Metastatic Liver Carcinoma in the Adrenal Gland (tissue), 2 donors: Measurements from ENCODE around the gene PPIE.

GRCh38 chr1:39152724-39153288 lies 51.7 kb upstream of the MACF1 start:
- PRO-cap, 2 experiments = no peak in any of the 2 experiments

- PRO-cap, 2 experiments = no peak in any of the 2 experiments
Observed at GRCh38 chr1:39153948-39154568, 50.4 kb upstream of the MACF1 start.

- PRO-cap, 2 experiments = no peak in any of the 2 experiments
Observed at GRCh38 chr1:39183621-39184415, 20.7 kb upstream of the MACF1 start.

DNA sequence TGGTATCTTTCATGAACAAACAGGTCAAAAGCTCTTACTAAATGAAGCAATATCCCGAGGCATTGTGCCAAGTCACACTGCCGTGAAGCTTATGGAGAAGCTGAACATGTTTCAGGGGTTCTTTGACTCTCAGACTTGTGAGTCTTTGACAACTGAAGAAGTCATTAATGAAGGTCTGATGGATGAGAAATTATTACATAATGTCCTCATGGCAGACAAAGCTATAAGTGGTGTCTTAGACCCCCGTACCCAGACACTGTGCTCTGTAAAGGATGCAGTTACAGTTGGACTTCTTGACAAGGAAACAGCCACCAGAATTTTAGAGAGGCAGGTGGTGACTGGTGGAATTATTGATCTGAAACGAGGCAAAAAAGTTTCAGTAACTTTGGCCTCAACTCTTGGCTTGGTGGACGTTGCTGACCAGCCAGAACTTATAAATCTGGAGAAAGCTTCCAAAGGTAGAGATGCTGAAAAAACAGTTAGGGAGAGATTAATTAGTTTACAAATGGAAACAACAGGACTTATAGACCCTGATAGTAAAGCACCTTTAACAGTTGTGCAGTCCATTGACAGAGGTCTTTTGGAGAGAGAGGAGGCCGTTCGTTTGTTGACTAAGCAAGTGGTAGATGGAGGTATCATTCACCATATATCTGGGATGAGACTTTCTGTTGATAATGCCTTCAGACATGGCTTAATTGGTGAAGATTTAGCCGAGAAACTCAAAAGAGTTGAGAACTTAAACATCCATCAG lies 129.2 kb downstream of the MACF1 start:
- PRO-cap, 2 experiments = no peak in any of the 2 experiments

DNA sequence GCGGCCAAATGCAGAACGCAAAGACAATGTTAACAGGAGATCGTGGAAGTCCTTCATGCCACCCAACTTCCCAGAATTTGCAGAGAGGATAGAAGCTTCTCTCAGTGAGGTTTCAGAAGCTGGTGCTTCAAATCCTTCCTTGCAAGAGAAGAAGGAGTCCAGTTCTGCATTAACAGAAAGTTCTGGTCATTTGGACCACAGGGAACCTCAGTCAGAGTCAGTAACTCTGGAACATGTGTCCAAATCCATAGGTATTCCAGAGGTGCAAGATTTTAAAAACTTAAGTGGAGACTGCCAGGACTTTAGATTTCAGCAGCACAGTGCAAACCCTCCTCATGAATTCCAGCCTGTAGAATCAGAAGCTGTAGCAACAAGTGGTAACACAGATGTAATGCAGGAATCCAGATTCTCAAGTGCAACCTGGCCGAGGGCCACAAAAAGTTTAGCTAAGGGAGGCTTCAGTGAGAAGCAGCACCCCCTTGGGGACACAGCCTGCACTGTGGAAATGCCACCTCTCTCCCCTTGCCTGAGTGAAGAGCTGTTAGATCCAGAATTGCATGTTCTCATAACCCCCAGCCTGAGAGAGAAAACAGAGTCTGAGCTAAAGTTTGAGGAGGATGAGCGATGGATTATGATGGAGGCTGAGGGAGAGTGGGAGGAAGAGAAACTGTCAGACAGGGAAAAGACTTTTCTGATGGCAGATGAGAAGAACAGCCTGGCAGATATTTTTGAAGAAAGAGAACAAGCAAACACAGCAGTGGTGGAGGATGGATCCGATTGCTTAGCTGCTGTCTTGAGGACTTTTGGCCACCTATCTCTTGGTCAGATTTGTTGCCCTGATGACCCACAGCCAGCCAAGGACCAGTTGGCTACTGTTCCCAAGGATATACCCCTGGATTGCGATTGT lies 80.6 kb upstream of the BMP8A start:
- PRO-cap, 2 experiments = no peak in any of the 2 experiments

DNA sequence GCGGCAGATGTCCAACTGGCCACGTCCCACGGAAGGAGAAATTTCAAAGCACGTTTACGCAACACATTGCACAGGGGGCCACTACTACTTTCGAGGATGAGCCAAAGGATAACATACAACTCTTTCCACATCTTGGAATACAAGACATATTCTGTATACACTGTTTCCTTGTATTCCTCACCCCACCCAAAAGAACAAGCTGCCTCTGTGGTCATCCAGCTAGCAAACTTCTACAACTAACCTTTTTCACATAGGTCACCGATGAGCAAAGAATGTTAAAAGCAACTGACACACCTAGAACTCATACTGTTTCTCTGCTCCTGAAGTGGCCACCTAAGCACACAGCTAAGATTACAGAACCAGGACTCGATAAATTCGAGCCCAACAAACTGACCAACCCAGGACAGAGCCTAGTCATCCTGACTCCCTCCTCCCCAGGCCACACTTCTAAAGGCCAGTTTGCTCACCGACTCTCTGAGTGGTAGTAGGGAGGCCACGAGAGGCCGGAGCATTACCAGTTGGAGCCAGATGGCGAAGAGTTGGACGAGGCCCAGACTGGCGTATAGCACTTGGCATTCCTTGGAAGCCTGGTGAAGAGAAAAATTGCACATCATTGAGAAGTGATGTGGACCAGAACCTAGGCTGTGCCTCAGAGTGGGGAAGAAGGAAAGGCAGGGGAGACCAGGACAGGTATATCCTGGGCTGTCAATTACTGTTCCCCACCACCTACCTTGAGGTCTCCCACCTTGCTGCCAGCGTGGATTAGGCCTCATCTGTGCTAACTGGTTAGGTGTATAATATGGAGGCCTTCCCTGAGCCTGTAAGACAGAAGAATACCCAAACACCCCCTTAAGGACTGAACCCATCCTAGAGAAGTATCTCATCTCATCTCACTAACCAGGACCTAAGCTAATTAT lies 12.4 kb downstream of the PABPC4 start:
- PRO-cap, 2 experiments = no peak in any of the 2 experiments

- PRO-cap, 2 experiments = no peak in any of the 2 experiments
Observed at GRCh38 chr1:39568585-39569273, 7.9 kb downstream of the PABPC4 start.

DNA sequence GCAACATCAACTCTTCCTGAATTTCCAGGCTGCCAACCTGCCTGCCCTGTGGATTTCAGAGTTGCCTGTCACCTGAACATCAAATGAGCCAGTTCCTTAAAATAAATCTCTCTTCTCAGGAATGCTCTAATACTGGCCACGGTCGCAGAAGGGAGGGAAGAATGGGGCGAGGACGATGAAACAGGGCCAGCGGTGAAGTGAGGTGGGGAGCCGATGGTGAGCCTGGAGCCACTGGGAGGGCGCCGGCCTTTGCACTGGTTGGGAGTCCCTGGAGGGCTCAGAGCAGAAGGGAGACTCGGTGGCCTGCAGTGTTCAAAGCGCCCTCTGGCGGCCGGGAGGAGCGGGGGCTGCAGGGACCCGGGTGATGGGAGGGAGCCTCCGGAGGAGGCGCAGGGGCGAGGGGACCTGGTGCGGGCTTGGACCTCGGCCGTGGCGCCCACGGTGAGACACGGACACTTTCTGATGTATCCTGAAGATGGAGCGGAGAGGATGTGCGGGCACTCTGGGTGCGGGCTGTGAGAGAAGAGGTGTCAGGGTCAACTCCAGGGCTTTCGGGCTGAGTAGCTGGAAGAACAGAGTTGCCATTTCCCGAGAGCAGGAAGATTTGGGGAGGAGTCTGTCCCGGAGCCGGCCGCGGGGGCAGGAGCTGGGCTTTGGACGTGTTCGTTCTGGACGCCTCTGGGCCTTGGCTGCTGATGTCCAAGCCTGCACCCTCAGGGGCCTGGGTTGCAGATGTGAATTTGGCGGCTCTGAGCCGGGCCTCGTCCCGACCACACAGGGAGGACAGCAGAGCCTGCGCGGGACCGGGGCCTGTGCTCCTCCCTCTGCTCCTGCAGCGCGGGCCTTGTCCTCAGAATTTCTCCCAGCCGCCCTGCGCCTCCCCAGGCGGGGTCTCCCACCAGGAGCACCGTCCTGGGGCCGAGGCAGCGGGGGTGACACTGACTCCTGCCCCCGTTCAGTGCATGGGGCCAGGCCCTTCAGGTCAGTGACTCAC lies 29.7 kb downstream of the HEYL start:
- PRO-cap, 2 experiments = no peak in any of the 2 experiments

DNA sequence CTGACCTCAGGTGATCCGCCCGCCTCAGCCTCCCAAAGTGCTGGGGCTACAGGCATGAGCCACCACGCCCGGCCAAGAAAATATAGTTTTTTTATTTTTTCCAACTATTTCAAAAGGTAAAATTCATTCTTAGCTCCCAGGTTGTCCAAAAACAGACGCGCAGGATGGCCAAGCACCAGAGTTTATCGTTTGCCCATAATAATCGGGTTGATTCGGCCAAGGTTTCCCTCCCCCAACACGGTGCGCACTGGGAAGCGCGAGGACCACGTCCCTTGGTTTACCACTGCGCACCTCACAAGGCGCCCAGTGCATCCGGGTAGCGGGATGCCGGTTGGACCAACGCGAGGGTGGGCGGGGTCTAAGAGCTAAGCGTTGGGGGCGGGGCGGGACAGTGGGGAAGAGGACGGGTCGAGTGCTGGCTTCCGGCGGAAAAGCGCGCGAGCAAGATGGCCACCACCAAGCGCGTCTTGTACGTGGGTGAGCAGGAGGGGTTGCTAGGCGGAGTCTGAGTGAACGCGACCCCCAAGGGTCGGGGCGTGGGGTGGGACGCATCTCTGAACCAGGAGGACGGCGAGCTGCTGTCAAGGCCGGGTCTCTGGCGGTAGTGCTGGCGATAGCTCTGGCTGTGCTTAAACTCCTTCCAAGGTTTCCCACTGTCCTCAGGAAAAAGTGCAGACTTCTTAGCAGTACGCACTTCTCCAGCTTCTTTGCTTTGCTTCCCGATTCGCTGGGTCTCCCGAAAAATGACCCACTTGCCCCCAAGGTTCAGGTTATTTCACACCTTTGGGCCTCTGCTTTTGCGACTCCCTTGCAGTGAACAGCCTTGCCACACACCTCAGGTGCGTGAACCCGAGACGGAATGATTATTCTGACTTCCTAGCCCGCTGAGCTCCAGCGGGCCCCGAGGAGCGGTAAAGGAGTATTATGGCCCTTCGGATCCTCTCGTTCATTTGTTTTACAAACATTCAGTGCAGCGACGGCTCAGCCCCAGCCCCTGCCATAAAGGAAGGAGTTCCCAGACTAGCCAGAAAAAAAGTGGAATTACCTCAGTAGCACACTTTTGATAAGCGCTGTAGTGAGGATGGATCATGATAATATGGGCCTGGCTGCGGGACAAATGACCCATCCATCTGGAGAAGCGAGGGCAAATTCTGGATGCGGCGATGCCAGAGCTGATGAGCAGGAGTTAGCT lies at the start of gene PPIE:
Gene PPIE, plus strand, starts transcription at position 428 of the 1,192 bp plus-strand sequence.
- PRO-cap, 2 experiments = peak in 2 of 2 experiments; most common plus-strand start position 428 of the sequence (in 2); most common minus-strand start position 285 of the sequence (in 2)

DNA sequence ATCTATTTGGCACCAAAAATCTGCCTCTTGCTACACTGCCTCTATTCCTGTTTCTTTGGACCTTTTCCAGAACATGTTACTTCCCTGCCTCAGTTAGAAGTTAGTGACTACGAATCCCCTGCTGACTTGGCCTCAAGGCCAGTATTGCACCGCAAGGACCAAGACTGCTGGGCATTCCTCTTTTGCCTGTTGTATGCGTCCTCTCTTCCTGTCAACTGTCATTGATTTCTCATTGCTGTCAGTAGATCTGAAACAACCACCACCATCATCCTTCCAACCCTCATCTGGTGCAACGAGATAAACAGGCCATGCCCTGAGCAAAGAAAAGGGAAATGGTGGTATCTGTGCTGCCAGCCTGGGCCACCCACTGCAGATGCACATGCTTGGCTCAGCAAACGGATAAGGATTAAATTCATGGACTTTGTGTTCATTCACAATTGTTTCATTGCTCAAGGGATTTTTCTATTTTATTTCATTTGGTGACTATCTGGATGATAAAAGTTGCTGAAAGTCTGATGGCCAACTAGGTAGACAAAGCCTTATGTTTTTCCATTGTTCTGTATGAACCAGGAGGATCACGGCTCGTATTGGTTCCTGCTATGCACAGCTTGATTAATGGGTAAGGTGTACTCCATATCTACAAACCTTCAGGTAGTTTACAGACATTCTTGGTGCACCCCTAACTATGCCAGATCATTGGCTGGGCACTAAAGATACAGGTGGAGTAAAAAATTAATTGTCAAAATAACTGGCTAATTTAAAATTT lies 13.6 kb downstream of the OXCT2 start:
- PRO-cap, 2 experiments = no peak in any of the 2 experiments

DNA sequence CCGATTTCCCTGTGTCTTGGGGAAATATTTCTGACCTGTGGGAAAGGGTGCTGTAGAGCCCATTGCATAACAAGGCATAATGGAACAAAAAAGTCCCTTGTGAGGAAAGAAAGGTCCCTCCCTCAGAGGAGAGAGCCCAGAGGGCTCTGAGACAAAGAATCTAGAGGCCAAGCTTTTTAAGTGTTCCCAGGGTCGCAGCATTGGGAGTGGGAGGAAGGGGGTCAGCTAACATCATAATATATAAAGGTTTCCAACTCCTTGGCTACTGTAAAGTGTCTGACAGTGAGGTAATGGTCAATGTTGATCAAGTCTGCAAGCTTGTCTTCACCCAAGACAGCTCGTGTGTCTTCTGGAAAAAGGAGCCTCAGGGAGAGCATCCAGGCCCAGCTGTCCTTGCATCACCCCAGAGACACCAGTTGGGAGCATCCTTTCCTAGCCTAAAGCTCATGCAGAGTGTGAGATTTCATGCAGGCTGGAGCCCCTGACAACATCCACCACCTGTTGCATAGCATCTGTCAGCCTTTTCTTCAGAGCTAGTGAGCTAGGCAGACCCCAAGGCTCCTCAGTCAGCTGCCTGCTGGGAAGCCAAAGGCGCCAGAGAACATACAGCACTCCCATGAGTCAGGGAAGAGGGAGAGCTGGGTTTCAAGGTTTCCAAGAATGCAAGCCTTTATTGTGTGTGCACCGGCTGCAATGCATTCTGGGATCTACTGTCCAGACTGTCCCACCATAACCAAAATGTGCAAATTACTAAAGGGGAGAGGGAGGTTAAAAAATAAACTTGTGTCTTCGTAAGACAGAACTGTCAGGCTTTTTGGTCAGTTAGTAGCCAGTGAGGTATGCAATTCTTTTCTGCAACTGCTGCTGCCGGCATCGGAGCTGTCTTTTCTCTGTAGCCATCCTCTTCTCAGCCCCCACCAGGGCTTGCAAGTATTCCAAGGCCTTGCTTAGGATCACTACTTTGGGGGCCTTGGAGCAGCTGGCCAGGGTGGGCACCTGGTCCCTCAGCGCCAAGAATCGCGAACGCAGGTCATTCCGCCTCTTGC lies 4.8 kb downstream of the MYCL start:
- PRO-cap, 2 experiments = no peak in any of the 2 experiments

GRCh38 chr1:39926848-39927294 lies 25.2 kb upstream of the MYCL start:
- PRO-cap, 2 experiments = no peak in any of the 2 experiments

DNA sequence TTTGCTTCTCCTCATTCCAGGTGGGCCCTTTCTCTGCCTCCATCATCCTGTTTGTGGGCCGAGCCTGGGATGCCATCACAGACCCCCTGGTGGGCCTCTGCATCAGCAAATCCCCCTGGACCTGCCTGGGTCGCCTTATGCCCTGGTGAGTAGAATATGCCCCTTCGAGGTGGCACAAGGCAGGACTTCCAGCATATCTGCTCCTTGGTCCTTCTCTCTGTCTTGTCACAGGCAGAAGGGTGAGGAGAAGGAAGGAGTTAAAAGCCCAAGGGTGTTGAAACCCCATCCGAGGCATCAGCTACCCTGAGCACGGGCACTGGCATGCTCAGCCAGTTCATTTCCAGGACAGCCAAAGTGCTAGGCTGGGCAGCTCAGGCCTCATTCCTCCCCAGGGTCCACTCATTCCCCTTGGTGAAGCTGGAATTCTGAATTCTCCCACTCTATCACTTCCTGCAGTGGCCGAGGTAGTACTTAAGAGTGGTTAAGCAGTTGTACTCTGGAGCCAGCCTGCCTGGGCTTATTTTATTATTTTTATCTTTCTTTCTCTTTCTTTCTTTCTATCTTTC lies 3.8 kb downstream of the MFSD2A start:
- PRO-cap, 2 experiments = no peak in any of the 2 experiments

GRCh38 chr1:39961114-39961380 lies 6.1 kb downstream of the MFSD2A start:
- PRO-cap, 2 experiments = no peak in any of the 2 experiments

DNA sequence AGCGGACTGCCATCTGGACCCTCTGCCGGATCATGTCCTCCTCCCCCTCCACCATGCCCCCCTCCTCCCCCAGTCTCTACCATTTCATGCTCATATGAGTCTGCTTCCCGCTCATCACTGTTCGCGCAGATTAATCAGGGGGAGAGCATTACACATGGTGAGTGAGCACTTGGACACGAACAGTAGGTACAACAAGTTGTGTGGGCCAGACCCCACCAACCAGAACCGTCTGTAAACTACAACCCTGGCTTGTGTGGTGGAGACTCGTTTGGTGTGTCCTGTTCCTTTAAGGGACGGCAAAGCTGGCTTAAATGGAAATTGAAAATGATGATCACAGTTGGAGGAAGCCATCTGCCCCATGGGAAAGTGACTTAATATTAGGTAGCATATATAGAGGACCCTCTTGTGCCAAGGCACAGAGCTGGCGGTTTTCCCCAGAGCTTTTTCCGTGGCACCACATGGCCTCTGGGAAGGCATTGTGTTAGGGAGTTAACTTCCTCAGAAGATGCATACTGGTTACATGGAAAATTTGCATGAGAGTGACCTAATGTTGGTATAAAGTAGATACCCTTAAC lies 27.1 kb downstream of the CAP1 start:
- PRO-cap, 2 experiments = no peak in any of the 2 experiments

DNA sequence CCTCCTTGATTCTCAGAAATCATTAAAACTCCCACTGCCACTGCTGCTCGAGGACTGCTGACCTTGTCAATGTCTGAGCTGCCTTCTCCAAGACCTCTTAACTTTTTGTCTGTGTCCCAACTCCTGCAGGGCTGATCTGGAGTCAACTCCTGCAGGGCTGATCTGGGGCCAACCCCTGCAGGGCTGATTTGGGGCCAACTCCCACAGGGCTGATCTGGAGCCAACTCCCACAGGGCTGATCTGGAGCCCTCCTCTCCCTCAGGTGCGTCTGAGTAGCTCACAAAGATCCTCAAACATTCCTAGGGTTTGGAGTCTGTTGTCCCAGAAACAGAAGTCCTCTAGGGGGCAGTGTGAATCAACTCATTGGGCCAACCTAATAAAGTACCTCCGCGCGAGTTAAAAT lies 17.3 kb upstream of the RLF start:
- PRO-cap, 2 experiments = no peak in any of the 2 experiments

DNA sequence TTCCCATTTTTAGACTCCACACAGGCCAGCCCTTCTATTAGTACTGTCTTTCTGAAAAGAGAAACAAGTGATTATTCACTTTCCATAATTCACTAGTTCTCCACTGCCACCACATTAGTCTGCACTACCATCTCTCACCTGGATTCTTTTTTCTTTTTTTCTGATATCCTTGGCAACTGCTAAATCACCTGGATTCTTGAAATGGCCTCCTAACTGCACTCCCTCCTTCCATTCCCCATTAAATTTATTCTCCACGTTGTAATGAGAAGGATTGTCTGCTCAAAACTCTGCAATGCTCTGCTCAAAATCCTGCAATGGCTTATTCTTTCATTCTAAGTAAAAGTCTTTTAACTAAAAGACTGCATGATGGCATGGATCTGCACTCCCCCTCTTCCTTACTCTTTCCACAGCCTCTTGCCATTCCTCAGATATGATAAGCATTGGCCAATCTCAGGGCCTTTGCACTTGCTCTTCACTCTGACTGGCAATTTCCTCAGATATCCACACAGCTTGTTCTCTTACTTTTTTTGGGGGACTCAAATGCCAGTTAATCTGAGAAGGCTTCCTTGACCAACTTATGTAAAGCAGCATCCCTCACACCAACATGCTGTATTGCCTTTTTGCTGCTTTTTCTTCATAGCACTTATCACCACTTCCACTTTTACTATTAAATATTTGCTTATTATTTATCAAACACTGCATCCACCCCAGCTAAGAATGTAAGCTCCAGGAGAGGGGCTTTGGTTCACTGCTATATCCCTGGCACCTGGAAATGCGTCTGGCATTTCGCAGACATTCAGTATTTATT lies 2.9 kb upstream of the ZMPSTE24 start:
- PRO-cap, 2 experiments = no peak in any of the 2 experiments

GRCh38 chr1:40292767-40293458 lies 24.2 kb downstream of the COL9A2 start:
- PRO-cap, 2 experiments = no peak in any of the 2 experiments

- PRO-cap, 2 experiments = no peak in any of the 2 experiments
Observed at GRCh38 chr1:40380048-40380356, 6.5 kb downstream of the SMAP2 start.

- PRO-cap, 2 experiments = no peak in any of the 2 experiments
Observed at GRCh38 chr1:40388949-40389289, 15.4 kb downstream of the SMAP2 start.